ENCODE results near the genes SLC2A7 and TMEM201.

DNA sequence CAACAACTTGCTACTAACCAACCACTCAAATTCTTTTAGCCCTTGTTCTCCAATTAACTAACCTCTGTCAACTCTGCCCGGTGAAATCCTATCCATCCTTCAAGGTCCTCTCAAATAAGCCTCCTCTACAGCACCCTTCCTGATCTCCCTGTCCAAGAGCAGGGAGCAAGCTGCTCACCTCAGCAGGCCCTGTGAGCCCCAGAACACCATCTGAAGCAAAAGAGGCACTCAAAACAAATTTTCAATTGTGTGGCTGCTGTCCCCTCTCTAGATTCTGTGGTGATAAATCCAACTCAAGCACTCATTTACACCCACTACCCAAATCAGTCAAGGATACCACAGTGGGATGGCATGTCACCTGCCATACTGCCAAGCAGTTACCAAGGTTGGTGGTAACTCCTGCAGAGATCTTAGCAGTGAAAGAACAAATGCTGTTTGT, 134.1 kb downstream of the SLC45A1 start:
- PRO-cap = no peak

GRCh38 chr1:8629025-8630082, 188.1 kb downstream of the RERE start:
- PRO-cap = no peak

GRCh38 chr1:8863386-8863827, 15.1 kb downstream of the ENO1 start:
- PRO-cap = no peak

DNA sequence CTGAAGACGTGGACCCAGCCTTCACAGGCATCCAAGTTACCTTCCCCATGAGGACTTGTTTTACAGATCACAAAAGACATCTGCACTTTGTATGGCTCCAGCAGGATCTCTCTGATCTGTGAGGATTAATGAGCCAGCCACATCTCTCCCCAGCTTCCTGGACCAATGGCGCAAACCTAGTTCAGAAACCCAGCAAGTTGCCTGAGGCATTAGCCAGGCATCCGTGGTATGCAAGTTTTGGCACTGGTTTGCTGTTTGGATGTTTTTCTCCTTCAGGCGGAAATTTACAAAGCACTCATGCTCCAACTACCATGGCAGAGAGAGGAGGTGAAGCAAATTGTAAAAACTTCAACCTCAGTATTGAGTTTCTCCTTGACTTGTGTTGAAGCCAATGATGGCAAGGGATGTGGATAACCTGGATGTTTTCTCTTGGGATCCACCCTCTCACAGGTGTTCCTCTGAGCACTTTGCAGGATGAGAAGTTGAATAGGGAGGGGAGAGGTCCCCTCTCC, 25.5 kb upstream of the ENO1 start:
- PRO-cap = no peak

GRCh38 chr1:8986062-8986642, 40.1 kb downstream of the SLC2A7 start:
- PRO-cap = no peak

- PRO-cap = no peak
Measured at GRCh38 chr1:9026147-9026666, at the start of gene SLC2A7. SLC2A7 (minus strand) TSS chr1:9026423.

DNA sequence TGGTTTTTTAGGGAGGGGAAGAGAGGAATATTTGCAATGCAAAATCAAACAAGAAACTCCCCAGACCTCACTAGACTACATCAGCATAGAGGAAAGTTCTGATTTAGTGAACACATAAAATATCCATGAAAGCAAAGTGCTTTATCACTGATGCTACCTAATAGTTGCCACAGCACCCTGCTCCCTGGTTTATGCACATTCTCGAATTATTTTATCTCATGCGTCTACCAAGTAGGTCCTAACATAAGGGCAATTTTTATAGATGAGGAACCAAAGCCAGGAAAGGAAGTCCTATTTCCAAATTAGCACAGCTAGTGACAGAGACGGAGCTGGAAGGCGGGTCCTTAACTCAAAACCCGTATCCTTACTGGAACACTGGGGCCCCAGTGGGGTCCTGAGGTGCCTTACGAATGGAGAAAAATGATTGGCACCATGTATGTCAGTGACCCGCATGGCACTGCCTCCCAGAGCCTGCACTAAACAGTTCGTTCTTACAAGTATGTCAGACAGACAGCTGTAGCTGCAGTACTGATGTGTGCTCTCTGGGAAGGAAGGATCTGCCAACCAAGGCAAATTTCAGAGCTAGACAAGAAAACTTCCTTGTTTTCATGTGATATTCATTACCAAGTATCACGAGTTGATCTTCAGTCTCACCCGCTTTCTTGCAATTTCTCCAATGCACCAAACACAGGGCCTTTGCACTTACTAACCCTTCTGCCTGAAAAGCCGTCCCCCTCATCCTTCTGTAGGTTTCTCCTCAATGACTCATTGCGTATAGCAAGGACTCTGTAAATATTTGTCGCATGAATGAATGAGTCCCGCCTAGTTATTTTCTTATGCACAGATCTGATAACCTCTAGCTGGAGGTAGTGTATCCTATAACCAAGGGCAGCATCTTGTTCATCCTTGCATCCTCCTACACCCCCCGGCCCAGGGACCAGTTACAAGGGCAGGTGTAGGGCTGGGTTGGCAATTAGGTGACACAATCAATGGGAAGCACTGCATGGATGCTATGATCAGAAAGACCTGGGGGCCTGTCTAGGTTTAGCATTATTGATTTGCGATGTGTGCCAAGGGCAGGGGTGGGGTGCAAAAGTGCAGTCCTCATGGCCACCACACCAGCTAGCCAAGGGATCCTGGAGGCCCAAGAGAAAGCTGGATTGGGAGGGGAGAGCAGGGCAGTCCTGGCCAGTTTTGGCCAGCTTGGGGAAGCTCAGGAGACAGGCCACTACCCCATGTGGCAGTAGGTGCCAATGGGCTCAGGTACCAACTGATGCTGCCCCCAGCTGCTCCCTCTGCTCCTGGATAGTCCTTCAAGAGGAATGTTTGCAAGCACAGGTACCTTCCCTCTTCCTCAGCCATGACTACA, 51.2 kb upstream of the GPR157 start:
- PRO-cap = no peak

DNA sequence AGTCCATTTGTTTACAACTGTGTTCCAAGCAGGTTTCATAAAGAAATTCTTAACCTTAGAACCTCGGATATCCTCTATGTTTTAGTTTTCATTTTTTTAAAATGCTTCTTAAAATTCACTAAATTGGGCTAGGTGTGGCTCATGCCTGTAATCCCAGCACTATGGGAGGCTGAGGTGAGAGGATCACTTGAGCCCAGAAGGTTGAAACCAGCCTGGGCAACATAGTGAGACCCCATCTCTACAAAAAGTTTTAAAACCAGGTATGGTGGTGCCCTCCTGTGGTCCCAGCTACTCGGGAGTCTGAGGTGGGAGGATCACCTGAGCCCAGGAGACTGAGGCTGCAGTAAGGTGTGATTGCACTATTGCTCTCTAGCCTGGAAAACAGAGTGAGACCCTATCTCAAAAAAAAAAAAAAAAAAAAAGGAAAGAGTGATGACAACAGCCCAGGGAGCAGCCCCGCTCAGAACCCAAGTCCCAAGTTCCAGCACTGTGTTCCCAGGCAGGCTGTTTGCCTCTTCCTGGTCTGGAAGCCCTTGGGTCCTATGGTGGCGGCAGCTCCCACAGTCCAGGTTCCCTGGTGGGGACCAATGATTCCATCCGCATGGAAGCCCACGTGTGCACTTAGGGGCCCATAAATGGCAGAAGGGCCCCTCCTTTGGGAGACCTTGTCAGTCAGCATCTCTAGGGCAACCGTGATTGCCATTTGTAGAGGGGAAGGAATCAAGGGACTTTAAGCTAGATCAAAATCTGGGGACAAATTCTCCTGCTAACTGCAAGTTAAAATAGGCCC, 24.7 kb upstream of the SPSB1 start:
- PRO-cap = no peak

GRCh38 chr1:9295727-9296539, 3.2 kb downstream of the SPSB1 start:
- PRO-cap = no peak

GRCh38 chr1:9302183-9302622, 9.5 kb downstream of the SPSB1 start:
- PRO-cap = no peak

DNA sequence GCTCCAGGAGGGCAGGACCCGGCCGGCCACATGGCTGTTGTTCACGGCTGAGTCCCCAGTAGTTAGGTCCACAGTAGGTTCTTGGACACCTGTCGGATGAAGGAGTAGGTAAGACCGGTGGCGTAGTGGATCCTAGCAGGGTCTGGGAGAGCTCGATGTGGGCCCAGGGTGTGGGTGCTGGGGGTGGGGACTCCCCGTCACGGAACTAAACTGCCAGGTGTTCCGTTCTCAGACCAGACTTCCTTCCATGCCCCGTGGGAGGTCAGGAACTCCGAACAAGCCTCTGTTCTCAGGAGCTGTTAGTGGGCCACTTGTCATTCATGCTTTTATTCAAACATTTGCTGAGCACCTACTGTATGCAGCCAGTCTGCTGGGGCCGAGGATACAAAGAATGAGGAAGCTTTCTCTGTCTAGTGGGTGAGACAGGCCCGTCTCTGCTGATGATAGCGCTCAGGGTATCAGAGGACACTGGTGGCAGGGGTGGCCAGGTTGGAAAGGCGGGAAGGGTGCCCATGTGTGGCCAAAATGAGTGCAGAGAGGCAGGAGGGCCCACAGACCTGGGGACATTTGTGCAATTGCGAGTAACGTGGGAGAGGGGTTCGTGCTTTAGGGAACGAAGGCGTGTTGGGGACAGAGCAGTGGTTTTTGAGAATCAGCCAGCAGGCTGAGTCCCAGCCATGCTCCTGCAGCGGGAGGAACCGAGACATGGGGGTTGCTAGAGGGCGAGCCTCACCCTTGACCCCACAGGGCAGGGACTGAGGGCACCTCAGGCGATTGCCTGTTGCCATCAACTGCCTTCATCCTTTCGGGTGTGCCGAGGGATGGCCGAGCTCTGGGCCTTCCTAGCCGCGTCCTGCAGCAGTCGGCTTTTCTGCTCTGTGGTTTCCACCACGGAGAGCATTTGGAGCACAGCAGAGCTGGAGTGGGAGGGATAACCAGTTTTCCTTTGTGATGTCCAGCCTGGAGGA, 13.0 kb downstream of the SPSB1 start:
- PRO-cap = no peak

- PRO-cap = no peak
Measured at GRCh38 chr1:9322495-9323003, 29.9 kb downstream of the SPSB1 start.

GRCh38 chr1:9558594-9559155, 19.4 kb downstream of the SLC25A33 start:
- PRO-cap = no peak

DNA sequence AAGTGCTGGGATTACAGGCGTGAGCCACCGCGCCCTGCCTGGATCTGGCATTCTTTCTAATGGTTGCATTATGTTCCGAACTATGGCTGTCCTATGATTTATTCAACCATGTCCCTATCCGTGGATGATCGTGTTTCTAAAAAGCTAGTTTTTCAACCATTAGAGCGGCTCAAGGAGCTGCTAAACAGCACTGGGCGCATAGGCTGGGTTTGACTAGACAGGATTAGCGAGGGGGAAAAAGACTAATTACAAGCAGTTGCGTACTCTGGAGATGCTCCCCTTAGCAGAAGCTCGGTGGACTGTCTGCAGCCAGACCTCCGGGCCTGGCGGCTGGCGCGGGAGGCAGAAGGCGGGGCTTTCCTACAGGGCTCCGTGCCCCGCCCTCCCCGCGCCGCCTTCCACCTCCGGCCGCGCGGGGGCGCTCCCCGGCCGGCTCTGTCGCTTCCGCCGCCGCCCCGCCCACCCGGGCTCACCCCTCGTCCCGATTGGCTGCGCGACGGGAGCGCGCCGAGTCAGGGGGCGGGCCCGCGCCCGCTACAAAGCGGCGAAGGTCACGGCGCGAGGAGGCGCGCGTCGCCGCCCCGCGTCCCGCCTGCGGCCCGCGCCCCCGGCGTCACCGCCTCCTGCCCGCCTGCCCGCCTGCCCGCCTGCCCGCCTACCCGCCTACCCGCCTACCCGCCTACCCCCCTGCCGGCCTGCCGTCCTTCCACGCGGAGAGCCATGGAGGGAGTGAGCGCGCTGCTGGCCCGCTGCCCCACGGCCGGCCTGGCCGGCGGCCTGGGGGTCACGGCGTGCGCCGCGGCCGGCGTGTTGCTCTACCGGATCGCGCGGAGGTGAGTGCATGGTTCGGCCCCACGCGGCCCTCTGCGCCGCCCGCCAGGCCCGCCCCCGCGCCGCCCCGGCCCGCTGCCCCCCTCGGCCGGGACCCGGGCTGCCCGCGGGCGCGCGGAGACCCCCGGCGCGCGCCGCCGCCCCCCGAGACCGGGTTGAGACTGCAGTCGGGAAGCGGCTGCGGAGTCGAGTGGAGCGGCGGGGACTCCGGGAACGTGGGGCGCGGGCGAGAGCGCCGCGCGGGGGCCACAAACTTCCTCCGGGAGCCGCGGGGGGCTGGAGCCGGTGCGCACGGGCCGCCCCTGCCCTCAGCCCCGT, at the start of gene TMEM201:
TMEM201 (plus strand) TSS at position 701 of the 1,149 bp plus-strand sequence.
- PRO-cap = bidirectional peak, plus-strand start at position 539 of the sequence, minus-strand start at position 332 of the sequence; unidirectional peak, plus-strand start at position 704 of the sequence; unidirectional peak, plus-strand start at position 757 of the sequence

DNA sequence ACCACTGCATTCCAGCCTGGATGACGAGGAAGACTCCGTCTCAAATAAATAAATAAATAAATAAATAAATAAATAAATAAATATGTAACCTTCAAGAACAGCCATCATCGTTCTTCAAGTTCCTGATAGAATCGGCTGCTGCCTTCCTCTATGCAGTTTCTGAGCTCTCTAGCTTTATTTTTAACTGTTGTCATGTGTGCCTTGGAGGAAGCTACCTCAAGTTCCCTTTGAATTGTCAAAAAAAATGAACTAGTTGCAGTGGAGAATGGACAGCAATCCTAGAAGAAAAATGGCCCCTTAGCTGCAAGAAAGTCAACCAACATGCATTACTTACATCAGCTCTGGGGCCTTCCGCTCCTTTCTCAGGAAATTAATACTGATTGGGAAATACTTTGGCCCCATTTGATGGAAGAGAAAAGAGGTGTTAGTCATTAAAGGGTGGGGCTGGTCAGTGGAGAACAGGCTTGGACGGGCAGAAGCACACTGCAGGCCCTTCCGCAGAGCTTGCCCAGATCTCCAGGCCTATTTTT, 7.0 kb upstream of the PIK3CD start:
- PRO-cap = no peak

- PRO-cap = no peak
Measured at GRCh38 chr1:9731127-9731505, 79.6 kb downstream of the PIK3CD start.

DNA sequence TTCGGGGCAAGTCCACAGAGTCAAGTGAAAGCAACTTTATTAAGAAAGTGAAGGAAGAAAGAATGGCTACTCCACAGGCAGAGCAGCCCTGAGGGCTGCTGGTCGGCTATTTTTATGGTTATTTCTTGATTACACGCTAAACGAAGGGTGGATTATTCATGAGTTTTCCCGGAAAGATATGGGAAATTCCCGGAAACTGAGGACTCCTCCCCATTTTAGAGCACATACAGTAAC, 49.1 kb downstream of the CLSTN1 start:
- PRO-cap = no peak

GRCh38 chr1:9835474-9836433, 12.0 kb upstream of the CLSTN1 start:
- PRO-cap = no peak

DNA sequence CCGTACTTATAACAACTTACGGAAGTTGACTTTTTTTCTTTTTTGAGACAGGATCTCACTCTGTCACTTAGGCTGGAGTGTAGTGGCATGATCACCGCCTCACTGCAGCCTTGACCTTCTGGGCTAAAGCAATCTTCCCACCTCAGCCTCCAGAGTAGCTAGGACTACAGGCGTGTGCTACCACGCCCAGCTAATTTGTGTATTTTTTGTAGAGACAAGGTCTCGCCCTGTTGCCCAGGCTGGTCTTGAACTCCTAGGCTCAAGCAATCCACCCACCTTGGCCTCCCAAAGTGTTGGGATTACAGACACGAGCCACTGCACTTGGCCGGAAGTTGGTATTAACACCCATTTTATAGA, 15.7 kb upstream of the CLSTN1 start:
- PRO-cap = no peak

DNA sequence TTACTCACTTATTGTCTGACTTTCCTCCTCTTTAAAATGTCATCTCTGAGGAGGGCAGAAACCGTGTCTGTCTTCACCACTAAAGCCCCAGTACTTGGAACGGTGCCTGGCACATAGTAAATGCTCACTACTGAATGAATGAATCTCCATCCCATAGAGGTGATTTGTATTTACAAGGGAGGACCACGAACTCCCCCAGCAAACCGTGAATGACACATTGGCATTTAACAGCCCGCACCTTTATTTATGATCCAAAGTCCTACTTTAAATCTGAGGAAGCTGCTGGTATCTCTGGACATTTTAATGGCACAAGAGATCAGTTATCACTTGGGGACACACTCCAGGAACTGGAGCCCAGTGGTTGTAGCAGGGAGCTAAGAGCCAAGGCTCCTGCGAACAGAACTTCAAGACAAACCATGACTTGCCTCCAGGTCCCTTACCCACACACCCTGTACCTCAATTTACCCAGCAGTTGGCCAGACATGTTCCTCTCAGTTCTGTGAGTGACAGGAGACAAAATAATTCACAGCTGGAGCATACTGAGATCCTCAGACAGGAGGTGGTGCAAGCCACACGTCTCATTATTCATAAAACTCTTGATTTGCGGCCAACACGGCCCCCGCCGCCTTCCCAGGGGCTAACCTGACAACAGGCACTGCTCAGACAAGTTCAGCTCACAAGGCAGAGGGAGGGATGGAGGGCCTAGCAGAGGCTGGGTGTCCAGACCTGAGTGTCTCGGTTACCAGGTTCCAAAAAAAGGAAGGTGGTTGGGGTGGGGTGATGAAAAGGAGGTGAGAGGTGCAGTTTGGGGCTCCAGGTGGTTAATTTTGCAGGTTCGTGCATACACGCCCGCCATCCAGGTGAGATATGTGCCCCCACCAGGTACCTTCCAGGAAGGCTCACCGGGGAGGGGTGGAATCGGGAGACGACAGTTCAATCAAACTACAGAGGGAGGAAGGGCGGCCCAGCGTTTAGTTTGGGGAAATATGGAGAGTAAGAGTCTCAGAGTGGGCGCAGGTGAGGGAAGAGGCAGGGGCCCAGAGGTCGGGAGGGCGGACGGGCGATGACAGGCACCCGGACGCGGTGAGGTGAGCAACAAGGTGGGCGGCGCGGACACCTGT, 966 bp downstream of the CTNNBIP1 start:
- PRO-cap = no peak